Right atrium auricular region (tissue), 2 donors: ENCODE data around the gene TBCA.

DNA sequence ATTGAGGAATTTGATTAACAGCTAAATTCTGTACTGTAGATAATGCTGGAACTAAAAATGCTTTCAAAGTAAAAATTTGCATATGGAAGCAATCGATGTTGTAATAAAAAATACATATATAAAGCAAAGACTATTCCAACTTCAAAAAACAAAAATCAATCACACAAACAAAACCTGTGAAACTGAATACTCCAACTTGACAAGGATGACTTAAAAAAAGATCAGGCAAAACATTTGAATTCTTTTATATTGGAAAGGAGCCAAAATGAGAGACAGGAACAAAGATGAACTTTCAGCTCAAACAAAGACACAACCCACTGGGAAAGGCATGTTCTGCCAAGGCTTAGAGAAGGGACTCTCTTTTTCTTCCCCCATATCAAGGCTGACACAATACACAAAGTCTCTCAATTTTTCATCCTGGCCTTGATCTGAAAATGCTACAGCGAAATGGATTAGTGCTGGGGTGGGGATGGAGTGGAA, 11.4 kb upstream of the FAM169A start:
- PRO-cap, result no peak
- RAMPAGE, long total RNA, 2 experiments, result no peak in any of the 2 experiments

- PRO-cap, result no peak
- RAMPAGE, long total RNA, 2 experiments, result no peak in any of the 2 experiments
These were observed 1.1 kb upstream of the GCNT4 start for GRCh38 chr5:75053627-75053701.

GRCh38 chr5:75356053-75356724, 19.2 kb downstream of the HMGCR start:
- PRO-cap, result no peak
- RAMPAGE, long total RNA, 2 experiments, result no peak in any of the 2 experiments

DNA sequence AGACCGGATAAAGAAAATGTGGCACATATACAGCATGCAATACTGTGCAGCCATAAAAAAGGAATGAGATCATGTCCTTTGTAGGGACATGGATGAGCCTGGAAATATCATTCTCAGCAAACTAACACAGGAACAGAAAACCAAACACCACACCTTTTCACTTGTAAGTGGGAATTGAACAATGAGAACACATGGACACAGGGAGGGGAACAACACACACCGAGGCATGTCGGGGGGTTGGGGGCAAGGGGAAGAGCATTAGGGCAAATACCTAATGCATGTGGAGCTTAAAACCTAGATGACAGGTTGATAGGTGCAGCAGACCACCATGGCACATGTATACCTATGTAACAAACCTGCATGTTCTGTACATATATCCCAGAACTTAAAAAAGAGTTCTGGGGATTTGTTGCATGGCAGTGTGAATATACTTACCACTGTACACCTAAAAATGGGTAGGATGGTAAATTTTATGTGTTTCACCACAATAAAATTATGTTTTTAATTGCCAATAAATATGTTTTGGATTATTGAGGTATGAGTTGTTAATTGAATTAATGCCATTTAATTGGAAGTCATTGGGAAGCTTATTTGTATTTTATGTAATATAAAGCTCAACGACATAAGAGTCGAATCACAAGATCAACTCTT, 20.7 kb downstream of the HMGCR start:
- PRO-cap, result no peak
- RAMPAGE, long total RNA, 2 experiments, result no peak in any of the 2 experiments

GRCh38 chr5:75360741-75361743, 24.0 kb downstream of the HMGCR start:
- PRO-cap, result no peak
- RAMPAGE, long total RNA, 2 experiments, result no peak in any of the 2 experiments

DNA sequence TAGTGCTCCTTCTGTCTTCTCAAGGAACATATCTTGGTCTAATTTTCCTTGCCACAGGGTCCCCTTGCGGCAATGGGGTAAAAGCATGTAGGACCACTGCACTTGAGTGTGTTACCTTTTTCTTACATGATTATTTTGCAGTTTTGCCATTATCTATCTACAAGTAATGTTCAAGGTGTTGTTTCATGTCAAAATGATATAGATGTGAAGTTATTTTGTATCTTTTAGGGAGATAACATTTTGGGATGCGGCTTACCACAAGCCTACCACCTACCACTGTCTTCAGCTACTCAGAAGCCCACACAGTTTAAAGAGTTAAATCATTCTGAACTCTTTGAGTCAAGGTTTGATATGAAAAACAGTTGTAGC, 19.9 kb downstream of the CERT1 start:
- PRO-cap, result no peak
- RAMPAGE, long total RNA, 2 experiments, result no peak in any of the 2 experiments

GRCh38 chr5:75509945-75510321, 1.5 kb downstream of the CERT1 start:
- PRO-cap, result no peak
- RAMPAGE, long total RNA, 2 experiments, result no peak in any of the 2 experiments

- PRO-cap, result no peak
- RAMPAGE, long total RNA, 2 experiments, result no peak in any of the 2 experiments
These were observed 61.1 kb upstream of the IQGAP2 start for GRCh38 chr5:76341800-76342492.

DNA sequence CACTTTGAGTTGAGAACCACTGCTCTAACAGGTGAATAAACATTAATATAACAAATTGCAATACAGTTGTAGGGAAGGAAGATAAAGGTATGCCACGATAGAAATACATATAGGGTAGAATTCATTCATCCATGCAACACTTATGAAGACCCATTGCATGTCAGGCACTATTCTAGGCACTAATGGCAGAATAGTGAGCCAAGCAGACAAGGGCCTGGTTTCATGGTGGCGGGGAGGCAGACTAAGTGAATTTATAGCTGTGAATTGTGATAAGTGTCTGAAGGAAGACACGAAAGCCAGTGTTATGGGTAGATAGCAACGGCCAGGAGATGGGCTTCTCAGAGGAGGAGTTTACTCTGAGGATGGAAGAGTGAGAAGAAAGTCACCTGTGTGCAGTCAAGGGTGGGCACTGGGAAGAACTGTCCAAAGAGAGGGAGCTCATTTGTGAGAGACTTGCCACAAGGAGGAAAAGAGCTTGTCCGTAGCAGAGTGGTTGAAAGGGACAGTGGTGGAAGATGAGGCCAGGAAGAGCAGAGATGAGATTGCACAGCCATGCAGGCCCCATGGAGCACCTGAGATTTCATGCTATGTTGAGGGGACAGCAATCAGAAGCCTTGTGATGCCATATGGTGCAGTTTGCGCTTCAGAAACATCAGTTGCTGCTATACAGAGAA, 57.1 kb downstream of the F2RL2 start:
- PRO-cap, result no peak
- RAMPAGE, long total RNA, 2 experiments, result no peak in any of the 2 experiments

DNA sequence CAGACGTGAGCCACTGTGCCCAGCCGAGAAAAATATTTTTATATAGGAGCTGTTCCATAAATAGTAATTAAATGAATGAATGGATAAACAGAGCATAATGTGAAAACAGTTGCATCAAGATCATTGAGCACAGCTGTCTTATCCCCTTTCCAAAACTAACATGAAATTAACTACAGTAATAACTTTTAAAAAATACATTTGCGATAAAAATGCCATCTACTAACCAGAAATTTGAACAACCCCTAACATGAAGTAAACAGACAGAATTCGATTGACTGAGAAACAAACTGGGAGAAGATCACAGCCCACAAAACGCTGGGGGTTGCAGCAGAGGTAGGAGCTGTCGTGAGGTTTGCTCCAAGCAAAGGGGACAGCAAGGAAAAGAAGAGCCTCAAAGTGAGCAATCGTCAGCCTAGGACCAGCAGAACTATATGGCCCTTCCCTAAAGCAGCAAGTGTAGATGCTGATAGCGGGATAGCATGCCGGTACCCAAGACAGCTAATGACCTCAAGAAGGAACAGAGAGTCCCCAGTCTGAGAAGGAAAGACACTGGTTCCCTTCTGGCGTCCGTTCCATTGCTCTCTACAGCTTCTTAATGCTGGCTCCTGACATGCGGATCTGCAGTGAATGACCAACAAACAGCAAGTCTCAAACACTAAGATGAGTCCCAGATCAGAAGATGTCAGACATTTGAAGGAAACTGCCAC, 38.9 kb downstream of the F2RL2 start:
- PRO-cap, result no peak
- RAMPAGE, long total RNA, 2 experiments, result no peak in any of the 2 experiments

- PRO-cap, result no peak
- RAMPAGE, long total RNA, 2 experiments, result no peak in any of the 2 experiments
These were observed 31.5 kb upstream of the F2RL2 start for GRCh38 chr5:76654728-76655144.

DNA sequence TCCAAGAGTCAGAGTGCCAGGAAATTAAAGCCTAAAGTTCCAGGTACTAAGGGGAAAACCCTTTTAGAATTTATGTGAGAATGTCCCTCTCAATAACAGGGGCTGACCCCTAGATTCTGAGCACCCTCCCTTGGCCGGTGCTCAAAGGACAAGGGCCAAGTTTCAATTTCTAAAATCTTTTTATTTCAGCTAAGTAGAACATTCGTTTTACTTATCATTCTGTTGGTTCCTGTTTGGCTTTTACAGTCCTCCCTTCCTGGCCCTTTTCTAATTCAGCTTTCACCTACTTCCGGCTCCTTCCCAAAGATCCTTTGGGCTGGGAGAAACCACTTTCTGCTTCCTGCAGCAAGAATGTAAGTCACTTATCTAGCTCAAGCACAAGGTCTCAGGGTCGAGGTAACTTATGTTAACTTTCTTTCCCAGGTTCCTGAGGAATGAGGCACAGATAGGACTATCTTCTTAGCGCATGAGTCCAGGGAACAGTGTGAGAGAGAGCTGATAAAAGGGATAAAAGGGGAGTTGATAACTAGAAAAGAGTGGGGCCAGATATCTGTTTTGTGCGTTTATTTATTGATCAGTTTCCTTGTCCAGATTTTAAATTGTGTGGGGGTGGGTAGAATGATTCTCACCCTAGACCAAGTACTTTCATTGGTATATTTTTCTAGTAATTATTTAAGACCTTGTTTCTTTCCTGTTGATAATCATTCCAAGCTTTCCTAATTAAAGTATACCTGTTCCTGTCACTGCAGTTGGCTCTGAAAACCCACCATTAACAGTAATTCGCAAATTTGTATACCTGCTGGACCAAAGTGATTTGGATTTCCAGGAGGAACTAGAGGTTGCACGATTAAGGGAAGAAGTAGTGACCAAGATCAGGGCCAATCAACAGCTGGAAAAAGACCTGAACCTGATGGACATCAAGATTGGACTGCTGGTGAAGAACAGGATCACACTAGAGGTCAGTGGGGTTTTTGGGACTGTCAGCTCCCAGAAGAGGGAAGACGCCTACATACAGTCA, 34.8 kb upstream of the F2RL2 start:
- PRO-cap, result no peak
- RAMPAGE, long total RNA, 2 experiments, result no peak in any of the 2 experiments

DNA sequence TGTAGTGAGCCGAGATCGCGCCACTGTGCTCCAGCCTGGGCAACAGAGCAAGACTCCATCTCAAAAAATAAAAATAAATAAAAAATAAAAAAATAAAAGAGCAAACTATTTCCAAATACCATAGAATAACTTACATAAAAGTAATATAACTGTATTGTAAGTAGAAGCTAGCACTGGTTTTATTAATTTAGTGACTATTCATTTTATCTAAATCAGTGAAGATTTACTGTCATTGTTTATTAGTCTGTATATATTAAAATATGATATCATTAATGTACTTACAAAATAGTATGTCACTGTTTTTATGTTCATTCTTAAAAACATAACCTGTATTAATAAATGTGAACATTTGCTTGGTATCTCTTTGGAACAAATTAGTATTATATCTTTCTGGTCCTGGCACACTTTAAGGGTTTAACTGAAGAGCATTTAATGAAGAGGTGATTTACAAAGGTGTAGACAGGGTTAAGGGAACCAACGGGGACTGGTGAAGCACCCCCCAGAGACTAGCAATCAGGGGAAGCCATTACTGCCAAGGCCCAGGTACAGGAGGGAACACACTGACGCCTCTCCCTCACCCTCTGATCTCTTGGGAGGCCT, 19.6 kb downstream of the F2R start:
- PRO-cap, result no peak
- RAMPAGE, long total RNA, 2 experiments, result no peak in any of the 2 experiments

DNA sequence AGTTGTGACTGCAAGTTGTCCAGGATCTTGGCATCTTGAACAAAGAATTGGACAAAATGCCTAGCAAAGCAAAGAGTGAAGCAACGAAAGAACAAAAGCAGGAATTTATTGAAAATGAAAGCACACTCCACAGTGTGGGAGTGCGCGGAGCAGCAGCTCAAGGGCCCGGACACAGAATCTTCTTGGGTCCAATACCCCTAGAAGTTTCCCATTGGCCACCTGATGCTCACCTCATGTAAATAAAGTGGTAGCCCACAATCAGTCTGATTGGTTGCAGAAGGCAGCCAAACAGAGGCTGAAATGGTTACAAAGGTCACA, 40.1 kb downstream of the F2R start:
- PRO-cap, result no peak
- RAMPAGE, long total RNA, 2 experiments, result no peak in any of the 2 experiments

DNA sequence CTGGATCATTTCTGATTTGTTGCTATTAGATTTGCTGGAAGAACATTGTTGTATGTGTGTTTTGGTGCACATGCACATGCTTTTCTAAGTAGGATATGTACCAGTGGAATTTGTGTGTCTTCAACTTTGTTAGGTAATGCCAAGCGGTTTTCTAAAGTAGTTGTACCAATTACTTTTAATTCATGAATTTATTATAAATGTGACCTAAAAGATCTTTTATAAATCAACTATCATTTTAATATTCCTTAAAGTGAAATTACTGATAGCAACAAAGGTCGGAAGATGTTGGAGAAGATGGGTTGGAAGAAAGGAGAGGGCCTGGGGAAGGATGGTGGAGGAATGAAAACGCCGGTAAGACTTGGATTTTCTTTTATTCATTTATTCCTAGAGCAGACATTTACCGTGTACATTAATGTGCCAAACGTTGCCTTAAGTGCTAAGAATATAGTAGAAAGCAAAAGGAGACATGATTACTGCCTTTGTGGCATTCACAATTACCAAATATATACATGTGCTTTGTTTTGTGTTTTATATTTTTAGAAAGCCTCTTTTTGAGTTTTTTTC, 25.6 kb downstream of the ZBED3 start:
- PRO-cap, result no peak
- RAMPAGE, long total RNA, 2 experiments, result no peak in any of the 2 experiments

GRCh38 chr5:77086408-77086826, 668 bp downstream of the ZBED3 start:
- PRO-cap, result bidirectional peak, plus-strand start at chr5:77086950, minus-strand start at chr5:77086777
- RAMPAGE, long total RNA, 2 experiments, result no peak in any of the 2 experiments

GRCh38 chr5:77167914-77168660, 42.4 kb upstream of the PDE8B start:
- PRO-cap, result bidirectional peak, plus-strand start at chr5:77168135, minus-strand start at chr5:77167854; bidirectional peak, plus-strand start at chr5:77168421, minus-strand start at chr5:77168199
- RAMPAGE, long total RNA, 2 experiments, result no peak in any of the 2 experiments

DNA sequence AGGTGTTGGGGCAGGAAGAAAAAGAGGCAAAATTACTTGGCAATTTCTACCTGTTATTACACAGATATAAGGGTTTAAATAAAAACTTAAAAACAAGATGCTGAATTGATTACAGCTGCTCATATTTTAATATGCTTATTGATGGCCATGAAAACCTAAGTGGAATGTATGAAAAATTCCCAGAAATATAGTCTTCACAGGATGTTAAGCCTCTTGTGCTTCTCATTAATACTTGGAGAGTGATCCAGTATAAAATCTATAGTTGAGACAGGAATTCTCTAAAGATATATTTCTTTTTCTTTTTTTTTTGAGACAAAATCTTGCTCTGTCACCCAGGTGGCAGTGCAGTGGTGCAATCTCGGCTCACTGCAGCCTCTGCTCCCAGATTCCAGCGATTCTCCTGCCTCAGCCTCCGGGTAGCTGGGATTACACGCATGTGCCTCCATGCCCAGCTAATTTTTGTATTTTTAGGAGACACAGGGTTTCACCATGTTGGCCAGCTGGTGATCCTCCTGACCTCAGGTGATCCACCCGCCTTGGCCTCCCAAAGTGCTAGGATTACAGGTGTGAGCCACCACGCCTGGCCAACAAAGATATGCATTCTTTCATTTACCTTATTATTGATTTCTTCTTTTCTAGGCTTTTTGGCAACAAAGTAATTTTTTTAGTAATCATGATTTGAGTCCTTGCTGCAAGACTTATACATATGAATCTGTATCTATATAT, 50.2 kb upstream of the OTP start:
- PRO-cap, result no peak
- RAMPAGE, long total RNA, 2 experiments, result no peak in any of the 2 experiments

GRCh38 chr5:77776179-77776801, at the start of gene TBCA:
TSS of gene TBCA (minus strand) at chr5:77776339.
- PRO-cap, result bidirectional peak, plus-strand start at chr5:77776471, minus-strand start at chr5:77776337
- RAMPAGE, long total RNA, 2 experiments, result start-site peak on the minus strand in 2 of 2 experiments, at chr5:77776265-77776359 at its widest, 5,395 to 7,367 reads per replicate

- PRO-cap, result no peak
- RAMPAGE, long total RNA, 2 experiments, result no peak in any of the 2 experiments
These were observed 196.6 kb upstream of the TBCA start for GRCh38 chr5:77972741-77973213.